GM23338 (cell line): ENCODE measurements around a stretch of chr5.

- PRO-cap, result no peak
- RAMPAGE, long total RNA, result no peak
These were observed 55.6 kb upstream of the MEF2C start for GRCh38 chr5:88938523-88939131.

GRCh38 chr5:90637684-90637962 lies 79.0 kb downstream of the ADGRV1 start:
- PRO-cap, result no peak
- RAMPAGE, long total RNA, result no peak

- PRO-cap, result no peak
- RAMPAGE, long total RNA, result no peak
These were observed 99.9 kb downstream of the ADGRV1 start for GRCh38 chr5:90658436-90658948.

DNA sequence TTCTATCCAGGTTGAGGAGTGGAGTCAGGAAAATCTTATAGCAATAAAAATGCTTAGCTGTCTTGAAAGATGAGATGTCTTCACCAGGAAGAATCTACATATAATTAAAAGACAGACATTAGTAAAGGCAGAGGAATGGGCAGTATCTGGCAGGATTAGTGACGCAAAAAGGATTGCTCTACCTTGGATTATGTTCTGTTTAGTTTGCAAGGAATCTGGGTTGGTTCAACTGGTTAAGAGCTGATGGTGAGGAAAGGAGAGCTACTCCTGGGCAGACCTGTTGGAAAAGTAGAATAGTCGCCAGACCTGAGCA lies 318.4 kb downstream of the ADGRV1 start:
- PRO-cap, result no peak
- RAMPAGE, long total RNA, result no peak

- PRO-cap, result no peak
- RAMPAGE, long total RNA, result no peak
These were observed 340.5 kb downstream of the ADGRV1 start for GRCh38 chr5:90898830-90899670.

DNA sequence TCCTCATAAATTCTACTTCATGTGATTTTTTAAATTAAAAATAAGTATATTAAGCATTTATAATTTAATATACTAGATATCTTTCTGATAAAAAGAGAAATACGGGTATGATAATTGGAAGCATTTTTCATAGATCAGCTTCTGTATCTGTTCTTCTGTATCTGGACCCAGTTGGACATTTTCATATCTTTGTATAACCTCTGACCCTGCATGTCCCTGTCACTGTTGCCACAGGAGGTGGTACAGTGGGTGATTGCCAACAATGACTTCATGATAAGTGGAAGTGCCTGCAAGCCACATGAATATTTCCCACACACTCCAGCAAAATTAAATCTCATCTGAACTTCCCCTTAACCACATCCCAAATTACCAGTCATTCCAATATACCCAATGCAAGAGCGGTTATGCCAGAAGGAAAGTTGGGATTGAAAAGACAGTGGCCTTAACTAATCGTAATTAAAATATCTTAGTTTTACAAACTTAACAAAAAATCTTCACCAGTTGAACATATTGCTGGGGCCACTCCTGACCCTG lies 376.4 kb downstream of the ARRDC3 start:
- PRO-cap, result no peak
- RAMPAGE, long total RNA, result no peak

DNA sequence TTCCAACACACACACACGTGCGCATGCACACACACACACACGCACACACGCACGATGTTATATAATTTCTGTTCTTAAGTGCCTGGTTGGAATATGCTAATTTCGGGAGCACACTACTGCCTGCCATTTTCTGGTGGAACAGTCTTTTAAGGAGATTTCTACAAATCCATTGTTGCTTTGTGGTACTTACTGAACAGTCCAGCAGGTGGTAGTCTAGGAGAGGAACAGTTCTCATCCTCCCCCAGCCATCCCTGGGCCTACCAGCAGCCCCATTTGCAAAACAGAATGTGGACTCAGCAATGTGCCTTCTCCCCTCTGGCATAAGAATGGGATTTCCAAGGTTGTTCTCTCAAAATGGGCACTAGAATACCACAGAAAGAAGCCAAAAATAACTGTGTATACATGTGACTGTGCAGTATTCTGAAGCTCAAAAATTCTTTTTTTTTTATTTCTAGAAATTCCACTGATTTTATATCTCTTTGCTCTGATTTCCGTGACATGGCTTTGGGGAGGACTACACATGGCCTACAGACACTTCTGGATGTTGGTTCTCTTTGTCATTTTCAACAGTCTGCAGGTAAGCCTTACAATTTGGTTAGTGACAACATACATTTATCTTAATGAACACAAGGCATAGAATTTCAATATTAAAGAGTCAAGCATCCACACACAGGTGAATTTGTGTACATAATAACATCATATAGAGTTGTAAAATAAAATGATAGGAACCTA lies 281.2 kb downstream of the ARRDC3 start:
- PRO-cap, result no peak
- RAMPAGE, long total RNA, result no peak

GRCh38 chr5:91382328-91382793 lies 756 bp downstream of the ARRDC3 start:
- PRO-cap, result bidirectional peak, plus-strand start at chr5:91382587, minus-strand start at chr5:91382602
- RAMPAGE, long total RNA, result no peak

DNA sequence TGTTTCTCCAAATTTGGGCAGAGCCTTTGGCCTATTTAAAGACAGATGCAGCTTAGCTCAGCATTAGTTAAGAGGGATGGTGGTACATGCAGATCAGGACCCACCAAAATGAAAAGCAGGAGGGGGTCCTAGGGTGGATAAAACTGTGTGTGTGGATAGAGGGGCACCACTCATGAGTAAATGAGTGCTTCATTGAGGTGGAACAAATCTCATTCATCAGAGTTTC lies 20.4 kb upstream of the ARRDC3 start:
- PRO-cap, result no peak
- RAMPAGE, long total RNA, result no peak

DNA sequence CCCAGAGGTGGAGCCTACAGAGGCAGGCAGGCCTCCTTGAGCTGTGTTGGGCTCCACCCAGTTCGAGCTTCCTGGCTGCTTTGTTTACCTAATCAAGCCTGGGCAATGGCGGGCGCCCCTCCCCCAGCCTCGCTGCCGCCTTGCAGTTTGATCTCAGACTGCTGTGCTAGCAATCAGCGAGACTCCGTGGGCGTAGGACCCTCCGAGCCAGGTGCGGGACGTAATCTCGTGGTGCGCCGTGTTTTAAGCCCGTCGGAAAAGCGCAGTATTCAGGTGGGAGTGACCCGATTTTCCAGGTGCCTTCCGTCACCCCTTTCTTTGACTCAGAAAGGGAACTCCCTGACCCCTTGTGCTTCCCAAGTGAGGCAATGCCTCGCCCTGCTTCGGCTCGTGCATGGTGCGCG lies 815.8 kb upstream of the ARRDC3 start:
- PRO-cap, result unidirectional peak, plus-strand start at position 91 of the sequence; unidirectional peak, plus-strand start at position 169 of the sequence
- RAMPAGE, long total RNA, result no peak

DNA sequence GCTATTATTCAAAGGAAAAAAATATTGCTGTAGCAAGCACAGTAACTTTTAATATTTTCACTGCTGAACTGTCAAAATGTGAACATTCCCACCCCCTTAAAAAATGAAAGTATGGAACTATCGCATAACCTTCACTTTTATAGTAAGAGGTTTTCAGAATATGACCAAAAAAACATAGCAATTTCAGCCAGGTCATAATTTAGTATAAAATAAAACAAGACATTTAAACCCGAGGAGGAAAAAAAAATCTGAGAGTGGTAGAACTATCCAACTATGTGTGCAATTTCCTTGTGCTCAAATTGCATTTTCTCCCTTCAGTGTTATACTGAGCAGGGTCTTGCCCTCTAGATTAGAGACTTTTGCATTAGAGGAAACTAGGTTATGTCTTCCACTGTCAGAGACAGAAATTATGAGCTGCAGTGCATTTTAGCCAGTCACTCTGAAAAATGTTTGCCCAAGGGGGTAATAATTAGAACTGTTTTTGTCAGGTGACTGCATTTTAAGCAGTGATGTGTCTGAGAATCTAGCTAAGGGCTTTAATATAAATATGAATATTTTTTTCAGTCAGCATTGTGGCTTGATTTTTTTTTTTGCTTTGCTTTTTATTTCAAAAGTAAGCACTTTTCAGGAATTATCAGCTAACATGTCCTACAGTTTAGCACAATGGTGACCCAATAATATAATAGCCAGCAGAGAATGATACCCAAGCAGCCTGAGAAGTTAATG lies 332.5 kb upstream of the NR2F1 start:
- PRO-cap, result no peak
- RAMPAGE, long total RNA, result no peak

- PRO-cap, result no peak
- RAMPAGE, long total RNA, result no peak
These were observed 11.0 kb upstream of the NR2F1 start for GRCh38 chr5:93572034-93572453.

- PRO-cap, result no peak
- RAMPAGE, long total RNA, result no peak
These were observed 4.5 kb upstream of the NR2F1 start for GRCh38 chr5:93578571-93578919.

DNA sequence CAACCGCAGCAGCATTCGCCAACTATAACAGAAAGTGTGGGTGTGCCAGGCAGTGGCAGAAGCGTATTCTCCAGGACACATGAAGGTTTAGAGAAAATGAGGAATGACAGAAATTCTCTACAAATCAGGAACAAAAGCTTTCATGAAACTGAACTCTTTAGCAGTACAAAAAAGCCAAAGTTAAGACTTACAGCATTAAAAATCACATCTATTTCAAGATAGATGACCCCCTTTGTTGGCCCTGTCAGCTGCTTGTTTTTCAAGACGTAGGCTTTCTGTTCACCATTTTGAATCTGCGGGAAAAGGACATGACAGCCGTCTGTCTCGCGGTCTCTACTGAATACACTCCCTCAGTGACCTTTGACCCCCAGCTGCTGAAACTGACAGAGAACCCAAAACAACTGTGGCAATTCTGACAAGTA lies 252.2 kb downstream of the SLF1 start:
- PRO-cap, result no peak
- RAMPAGE, long total RNA, result no peak

DNA sequence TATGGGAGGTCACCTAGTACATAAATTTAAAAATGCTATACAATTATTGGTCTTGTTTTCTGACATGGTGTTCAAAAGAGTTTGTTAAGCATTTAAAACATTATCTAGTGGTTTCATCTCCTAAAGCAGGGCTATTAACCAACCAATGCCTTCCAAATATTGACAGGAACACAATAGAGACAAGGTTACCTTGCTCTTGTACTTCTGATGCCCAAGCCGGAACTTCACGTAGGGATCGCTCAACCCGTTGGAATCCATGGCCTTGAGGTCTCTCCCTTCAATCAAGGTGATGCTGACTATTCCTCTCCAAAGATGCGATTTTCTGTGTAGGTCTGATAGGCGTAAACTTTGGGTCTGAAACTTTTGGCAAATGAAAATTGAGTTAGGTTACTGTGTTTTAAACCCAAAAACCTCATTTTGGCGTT lies 294.2 kb downstream of the SLF1 start:
- PRO-cap, result no peak
- RAMPAGE, long total RNA, result no peak

- PRO-cap, result no peak
- RAMPAGE, long total RNA, result no peak
These were observed 208.0 kb downstream of the MCTP1 start for GRCh38 chr5:95076808-95077311.

- PRO-cap, result no peak
- RAMPAGE, long total RNA, result no peak
These were observed 4.3 kb downstream of the SKIC3 start for GRCh38 chr5:95550523-95550734.

DNA sequence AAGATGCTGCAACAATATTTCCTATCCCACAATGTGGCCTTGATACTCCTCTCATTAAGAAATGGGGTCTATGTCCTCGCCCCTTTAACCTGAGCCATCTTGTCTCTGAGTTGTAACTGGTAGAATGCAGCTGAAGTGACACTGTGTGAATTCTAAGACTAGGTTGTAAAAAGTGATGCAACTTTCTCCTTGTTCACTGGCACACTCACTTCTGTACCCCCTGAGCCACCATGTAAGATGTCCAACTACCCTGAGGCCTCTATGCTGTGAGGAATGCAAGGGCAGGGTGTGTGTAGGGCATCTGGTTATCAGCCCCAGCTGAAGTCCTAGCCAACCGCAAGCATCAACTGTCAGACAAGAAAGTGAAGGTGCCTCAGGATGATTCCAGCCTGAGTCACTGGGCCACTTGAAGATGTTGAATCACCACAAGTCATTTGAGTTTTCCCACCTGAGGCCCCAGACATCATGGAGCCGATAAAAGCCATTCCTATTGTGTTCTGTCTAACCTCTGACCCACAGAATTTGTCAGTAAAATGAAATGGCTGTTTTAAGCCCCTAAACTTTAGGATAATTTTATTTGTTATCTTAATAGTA lies 18.8 kb upstream of the RHOBTB3 start:
- PRO-cap, result no peak
- RAMPAGE, long total RNA, result no peak

DNA sequence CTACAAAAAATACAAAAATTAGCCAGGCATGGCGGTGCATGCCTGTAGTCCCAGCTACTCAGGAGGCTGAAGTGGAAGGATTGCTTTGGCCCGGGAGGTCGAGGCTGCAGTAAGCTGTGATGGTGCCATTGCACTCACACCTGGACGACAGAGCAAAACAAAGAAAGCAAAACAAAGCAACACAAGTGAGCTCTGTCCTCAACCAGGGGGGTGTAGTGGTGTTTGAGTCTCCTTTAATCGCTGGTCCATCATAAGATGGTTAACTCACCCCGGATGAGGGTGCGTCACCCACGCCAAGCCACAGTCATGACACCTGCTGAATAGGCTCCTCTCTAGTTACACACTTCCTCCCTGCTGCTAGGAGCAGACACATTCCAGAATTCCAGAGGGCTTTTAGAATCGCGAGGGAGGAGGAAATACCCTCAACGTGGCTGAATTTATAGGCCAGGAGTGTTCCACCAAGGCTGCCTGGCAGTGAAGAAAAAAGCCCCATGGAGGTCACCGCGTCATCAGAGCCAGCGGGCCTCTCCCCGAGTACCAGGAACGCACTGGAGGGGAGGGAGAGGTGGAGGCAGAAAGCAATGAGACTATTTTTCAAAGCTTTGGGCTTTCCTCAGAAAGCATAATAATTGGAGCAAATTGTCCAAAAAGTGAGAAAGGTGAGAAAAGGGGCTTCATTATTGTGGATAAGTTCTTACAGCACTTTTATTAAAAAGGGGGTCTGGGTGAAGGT lies 5.1 kb downstream of the GLRX start:
- PRO-cap, result no peak
- RAMPAGE, long total RNA, result no peak

GRCh38 chr5:95818154-95819388 lies 4.0 kb downstream of the GLRX start:
- PRO-cap, result no peak
- RAMPAGE, long total RNA, result no peak